ENCODE measurements around the gene SLC25A34.

DNA sequence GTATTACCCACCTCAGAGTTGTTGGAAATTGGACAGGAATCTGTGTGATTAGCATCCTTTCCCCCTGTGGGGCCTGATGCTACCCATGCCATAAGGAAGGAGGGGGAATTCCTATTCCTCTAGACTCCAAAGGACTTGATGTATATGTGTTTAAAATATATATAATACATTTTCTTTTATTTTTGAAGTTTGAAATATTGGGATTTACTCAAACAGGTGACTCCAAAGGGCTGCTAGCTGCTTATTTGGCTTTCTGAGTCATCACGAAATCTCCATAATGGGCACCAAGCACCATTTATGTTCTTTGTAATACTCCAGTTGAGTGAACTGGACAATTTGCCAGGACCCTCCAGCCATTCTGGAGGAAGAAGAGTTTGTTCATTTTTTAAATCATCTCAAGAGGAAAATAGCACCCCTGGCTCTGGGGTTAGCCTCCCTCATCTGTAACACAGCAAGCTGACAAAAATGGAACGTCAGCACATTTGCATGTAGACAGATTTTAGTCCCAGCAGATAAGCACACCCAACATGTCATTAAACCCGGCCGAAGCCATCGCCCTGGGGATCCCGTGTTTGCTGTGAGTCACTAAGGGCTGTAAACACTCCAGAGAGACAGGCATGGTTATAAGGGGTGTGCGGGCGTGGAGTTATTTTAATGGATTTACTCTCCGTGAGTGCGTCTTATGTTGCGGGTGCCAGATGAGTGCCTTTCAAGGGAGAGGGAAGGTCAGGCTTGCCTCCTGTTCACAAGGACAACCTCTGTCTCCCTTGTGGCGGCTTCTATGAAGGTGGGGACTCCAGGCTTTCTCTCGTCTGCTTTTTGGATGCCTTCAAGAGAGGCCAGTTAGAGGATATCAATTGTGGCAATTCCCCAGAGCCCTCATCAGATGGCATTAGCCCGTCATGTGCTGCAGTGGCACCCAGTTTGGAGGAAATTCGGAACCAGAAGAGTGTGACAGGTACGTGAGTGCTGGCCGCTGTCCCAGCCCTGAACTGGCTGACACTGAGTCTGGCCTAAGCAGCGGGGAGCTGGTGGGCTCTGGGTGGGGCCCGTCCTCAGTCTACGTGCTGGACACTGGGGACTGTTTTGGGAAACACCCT is 224.1 kb upstream of the TMEM51 start:
- PRO-cap, result no peak

- PRO-cap, result no peak
Observed at GRCh38 chr1:14970125-14970707, 183.3 kb upstream of the TMEM51 start.

GRCh38 chr1:15139533-15140393 is 13.8 kb upstream of the TMEM51 start:
- PRO-cap, result no peak

DNA sequence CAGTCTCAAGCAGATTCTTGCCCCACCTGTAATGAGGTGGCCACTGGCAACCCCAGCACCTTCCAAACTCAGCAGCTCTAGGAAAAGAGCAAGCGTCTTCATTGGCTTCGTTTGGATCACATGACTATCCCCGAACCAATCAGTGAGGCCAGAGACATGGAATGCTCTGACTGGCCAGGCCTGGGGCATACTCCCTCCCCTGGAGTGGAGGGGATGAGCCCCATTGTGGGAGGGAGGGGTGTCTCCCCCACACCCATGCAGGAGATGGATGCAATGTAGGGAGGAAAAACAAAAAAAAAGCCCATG is 32.5 kb downstream of the FHAD1 start:
- PRO-cap, result no peak

GRCh38 chr1:15324784-15325278 is 77.8 kb downstream of the FHAD1 start:
- PRO-cap, result no peak

DNA sequence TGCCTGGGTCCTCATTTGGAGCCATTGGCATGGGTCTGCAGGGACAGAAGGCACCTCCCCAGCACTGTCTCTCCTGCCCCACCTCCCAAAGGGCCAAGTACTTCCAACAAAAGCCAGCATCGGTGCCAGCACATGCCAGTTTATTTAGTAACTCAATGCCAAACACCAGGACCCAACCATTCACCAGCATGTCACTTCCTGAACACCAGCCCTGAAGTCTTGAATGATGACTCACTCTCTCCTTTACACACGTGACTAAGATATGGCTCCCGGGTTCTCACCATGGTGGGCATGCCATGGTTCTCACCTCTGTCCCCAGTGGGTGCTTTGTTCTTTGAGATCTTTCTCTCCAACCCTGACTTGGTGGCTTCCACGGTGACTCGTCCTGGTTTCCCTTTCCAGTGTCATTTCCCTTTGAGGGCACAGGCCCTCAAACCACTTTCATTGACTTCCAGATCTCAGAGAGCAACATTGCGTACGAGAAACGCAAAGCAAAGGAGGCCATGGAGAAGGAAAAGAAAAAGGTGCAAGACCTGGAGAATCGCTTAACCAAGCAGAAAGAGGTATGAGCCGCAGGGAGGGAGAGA is 57.2 kb upstream of the EFHD2 start:
- PRO-cap, result no peak

- PRO-cap, result unidirectional peak, plus-strand start at chr1:15431840
Observed at GRCh38 chr1:15431393-15432197, 6.6 kb upstream of the CTRC start.

DNA sequence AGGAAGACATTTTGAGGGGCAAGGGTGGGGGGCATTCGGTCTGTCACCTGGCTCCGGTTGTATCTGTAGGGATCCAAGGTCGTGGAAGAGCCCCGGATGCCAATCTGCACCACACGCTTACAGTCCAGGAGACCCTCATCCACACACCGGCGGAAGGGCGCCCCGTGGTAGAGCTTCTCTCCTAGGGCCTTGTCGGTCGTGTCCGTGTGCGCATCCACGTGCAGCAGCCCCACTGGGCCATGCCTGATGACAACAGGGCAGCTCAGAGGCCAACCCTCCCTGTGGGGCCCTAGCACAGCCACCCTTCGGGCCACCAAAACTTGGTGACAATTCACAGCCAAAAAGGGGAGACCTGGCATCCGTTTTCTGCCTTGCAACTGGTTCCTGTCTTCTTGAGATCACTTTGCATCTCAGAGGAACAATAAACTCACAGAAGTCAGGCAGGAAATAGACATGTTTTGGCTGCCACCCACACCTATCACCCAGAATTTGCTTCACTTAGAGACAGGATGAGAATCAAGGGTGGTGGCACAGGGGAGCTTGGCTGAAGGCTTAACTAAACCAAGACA is 6.0 kb downstream of the AGMAT start:
- PRO-cap, result no peak

DNA sequence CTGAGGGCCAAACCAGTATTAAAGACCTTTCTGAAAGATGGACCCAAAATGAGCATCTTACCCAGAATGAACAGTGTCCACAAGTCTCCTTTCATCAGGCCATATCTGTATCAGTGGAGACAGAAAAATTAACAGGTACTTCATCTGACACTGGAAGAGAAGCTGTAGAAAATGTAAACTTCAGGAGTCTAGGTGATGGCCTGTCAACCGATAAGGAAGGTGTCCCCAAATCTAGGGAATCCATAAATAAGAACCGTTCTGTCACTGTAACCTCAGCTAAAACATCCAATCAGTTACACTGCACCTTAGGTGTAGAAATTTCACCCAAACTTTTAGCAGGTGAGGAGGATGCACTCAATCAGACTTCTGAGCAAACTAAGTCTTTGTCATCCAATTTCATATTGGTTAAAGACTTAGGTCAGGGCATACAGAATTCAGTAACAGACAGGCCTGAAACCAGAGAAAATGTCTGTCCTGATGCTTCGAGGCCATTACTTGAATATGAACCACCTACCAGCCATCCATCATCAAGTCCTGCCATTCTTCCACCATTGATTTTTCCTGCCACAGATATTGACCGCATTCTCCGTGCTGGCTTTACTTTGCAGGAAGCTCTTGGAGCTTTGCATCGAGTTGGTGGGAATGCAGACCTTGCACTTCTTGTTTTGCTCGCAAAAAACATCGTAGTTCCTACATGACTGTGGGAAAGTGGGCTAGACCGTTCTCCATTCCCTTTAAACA is 1.7 kb downstream of the RSC1A1 start:
- PRO-cap, result no peak

GRCh38 chr1:15691427-15691968 is 7.4 kb downstream of the PLEKHM2 start:
- PRO-cap, result no peak

DNA sequence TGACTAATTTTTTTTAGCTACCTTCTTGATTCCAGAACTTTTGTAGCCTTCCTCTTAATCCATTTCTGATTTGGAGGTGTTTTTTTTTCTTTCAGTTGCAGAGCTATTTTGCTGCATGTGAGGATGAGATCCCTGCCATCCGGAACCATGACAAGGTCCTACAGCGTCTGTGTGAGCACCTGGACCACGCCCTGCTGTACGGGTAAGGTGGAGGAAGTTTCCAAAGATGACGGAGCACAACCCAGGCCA is 20.0 kb upstream of the SLC25A34 start:
- PRO-cap, result no peak

DNA sequence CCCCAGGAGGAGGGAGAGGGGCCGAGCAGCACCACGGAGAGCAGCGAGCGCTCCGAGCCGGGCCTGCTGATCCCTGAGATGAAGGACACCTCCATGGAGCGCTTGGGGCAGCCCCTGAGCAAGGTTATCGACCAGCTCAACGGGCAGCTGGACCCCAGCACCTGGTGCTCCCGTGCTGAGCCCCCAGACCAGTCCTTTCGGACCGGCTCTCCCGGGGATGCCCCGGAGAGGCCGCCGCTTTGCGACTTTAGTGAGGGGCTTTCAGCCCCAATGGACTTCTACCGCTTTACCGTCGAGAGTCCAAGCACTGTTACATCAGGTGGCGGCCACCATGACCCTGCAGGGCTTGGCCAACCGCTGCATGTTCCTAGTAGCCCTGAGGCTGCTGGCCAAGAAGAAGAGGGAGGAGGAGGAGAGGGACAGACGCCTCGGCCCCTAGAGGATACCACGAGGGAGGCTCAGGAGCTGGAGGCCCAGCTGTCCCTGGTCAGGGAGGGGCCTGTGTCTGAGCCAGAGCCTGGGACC is 8.8 kb upstream of the SLC25A34 start:
- PRO-cap, result no peak

- PRO-cap, result bidirectional peak, plus-strand start at chr1:15736258, minus-strand start at chr1:15736127
Observed at GRCh38 chr1:15735812-15736821, at the start of gene SLC25A34. SLC25A34 (plus strand) TSS chr1:15736258.

- PRO-cap, result bidirectional peak, plus-strand start at chr1:15760908, minus-strand start at chr1:15760732
Observed at GRCh38 chr1:15760274-15761509, 2.1 kb downstream of the FBLIM1 start.

DNA sequence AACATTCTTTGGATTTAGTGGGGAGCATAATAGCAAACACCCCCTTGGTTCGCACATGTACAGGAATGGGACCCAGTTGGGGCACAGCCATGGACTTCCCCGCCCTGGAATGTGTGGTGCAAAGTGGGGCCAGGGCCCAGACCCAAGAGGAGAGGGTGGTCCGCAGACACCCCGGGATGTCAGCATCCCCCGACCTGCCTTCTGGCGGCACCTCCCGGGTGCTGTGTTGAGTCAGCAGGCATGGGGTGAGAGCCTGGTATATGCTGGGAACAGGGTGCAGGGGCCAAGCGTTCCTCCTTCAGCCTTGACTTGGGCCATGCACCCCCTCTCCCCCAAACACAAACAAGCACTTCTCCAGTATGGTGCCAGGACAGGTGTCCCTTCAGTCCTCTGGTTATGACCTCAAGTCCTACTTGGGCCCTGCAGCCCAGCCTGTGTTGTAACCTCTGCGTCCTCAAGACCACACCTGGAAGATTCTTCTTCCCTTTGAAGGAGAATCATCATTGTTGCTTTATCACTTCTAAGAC is 21.7 kb downstream of the UQCRHL start:
- PRO-cap, result no peak

- PRO-cap, result no peak
Observed at GRCh38 chr1:15836173-15836707, 11.3 kb upstream of the SPEN start.

- PRO-cap, result no peak
Observed at GRCh38 chr1:15884554-15885339, 37.2 kb downstream of the SPEN start.

- PRO-cap, result bidirectional peak, plus-strand start at chr1:16176106, minus-strand start at chr1:16176055
Observed at GRCh38 chr1:16175541-16176408, 19.9 kb upstream of the EPHA2 start.

GRCh38 chr1:16443387-16443787 is 2.9 kb downstream of the NECAP2 start:
- PRO-cap, result no peak

DNA sequence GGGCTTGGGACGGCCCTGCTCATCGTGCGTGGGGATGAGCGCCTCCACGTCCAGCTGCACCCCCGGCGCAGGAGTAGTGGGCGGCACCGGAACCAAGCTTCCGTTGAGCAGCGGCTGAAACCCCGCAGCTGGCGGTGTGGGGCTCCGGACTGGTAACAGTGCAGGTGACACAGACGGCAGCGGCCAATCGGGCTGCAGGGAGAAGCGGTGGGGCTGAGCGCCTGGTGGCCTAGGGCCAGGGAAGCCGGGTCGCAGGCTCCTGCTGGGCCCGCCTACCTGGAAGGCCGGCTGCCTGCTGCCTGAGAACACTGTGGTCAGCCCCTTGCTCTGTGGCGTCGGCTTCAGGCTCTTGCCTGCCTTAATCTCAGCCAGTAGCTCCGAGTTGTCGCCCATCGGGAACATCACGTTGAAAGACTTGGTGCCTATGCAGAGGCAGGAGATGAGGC is 225.2 kb upstream of the CROCC start:
- PRO-cap, result no peak

All from jejunum (tissue), 1 donor.